ENCODE results near the gene RPN2.

- PRO-cap, result no peak
Observed at GRCh38 chr20:36542728-36542990, 1.3 kb downstream of the MYL9 start.

GRCh38 chr20:36785968-36786737 is 12.6 kb upstream of the DSN1 start:
- PRO-cap, result no peak

GRCh38 chr20:36861907-36862862 is 1.2 kb downstream of the SOGA1 start:
- PRO-cap, result bidirectional peak, plus-strand start at chr20:36862184, minus-strand start at chr20:36862075

GRCh38 chr20:36864763-36865194 is 1.4 kb upstream of the SOGA1 start:
- PRO-cap, result no peak

DNA sequence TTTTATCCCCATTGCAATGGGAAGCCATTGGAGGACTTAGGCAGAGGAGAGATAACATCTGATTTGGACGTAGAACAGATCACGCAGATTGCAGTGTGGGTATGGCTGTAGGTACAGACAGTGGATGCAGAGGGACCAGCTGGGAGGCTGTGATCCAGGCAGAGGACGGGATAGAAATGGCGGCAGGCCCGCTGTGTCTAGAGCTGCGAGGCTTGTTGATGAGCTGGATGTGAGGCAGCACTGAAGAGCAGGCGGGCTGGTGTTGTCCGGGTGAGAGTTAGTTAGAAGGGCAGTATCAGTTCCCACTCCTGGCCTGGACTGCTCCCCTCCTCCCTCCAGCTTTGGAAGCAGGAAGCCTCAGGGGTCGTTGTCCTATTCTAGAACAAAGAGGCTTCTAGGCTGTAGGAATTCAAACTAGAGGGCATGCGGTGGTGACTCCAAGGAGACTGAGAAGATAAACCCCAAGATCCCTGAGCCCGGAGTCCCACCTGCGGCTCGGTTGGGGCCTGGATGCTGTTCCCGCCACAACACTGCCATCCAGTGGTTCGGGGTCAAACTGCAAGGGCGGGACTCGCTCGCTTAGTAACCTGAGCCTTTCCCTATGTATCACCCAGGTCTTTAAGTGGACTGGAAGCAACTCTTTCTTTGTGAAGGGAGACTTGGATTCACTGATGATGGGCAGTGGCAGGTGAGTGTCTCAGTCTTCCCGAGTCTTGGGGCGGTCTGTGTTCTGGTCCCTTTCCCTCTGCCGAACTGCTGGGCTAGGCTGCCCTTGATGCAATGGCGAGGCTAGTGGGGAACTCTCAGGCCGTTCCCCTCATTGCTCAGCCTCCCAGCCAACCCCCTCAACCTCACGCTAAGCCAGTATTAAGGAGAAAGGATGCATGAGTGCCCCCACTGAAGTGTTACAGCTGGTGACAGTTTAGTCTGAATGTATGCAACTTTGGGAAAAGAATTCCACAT is 11.2 kb downstream of the TLDC2 start:
- PRO-cap, result unidirectional peak, minus-strand start at position 498 of the sequence; unidirectional peak, minus-strand start at position 849 of the sequence

- PRO-cap, result bidirectional peak, plus-strand start at chr20:37179330, minus-strand start at chr20:37179317; bidirectional peak, plus-strand start at chr20:37179670, minus-strand start at chr20:37179532
Observed at GRCh38 chr20:37179189-37179926, at the start of gene RPN2. TSS of gene RPN2 (plus strand) at chr20:37179330.

DNA sequence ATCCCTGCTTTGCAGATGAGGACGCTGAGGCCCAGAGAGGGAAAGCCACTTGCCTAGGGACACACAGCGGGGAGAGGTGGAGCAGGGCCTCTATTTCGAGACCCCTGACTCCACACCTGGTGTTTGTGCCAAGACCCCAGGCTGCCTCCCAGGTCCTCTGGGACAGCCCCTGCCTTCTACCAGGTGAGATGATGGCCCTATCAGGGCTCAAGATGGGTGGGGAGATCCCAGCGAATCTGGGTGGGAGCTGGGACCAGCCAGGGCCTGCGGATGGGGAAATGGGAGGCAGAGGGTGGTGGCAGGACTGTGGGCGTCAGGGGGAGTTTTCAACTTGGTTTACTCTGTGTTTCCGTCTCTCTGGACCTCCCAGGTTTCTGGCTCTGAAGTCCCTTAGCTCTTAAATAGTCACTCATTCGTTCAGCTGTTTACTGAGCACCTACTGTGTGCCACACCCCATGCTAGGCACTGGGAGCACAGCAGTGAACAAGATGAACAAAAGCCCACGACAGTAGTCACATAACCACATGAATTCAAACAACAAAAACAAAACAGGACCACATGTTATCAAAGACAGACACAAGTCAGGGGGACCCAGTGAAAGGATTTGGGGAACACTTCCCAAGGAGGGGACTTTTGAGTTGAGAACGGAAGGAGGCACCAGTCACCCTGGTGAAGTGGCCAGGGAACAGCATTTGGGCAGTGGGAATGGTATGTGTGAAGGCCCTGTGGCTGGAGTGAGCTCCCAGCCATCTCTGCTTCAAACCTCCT is 36.8 kb downstream of the SRC start:
- PRO-cap, result no peak

DNA sequence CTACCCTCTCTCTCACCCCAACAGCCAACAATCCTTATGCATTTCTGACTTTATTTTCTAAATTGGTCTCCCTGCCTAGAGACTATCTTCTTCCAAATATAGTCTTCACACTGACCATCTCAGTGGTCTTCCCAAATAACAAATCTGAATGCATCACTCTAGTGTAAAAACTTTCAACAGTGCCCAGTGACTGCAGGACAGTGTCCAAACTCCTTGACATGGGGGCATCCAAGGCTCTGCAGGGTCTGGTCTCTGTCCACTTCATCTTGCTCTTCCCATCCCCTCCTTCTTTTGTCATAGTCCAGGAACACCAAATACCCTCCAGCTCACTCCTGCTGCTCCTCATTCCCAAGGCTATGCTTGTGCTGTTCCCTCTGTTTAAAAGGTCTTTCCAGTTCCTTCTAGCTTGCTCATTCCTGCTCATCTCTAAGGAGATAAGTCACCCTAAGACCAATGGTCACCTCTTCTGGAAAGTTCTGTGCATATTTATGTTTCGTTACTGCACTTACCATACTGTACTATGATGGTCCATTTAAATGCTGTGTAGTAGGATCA is 29.7 kb upstream of the NNAT start:
- PRO-cap, result no peak

DNA sequence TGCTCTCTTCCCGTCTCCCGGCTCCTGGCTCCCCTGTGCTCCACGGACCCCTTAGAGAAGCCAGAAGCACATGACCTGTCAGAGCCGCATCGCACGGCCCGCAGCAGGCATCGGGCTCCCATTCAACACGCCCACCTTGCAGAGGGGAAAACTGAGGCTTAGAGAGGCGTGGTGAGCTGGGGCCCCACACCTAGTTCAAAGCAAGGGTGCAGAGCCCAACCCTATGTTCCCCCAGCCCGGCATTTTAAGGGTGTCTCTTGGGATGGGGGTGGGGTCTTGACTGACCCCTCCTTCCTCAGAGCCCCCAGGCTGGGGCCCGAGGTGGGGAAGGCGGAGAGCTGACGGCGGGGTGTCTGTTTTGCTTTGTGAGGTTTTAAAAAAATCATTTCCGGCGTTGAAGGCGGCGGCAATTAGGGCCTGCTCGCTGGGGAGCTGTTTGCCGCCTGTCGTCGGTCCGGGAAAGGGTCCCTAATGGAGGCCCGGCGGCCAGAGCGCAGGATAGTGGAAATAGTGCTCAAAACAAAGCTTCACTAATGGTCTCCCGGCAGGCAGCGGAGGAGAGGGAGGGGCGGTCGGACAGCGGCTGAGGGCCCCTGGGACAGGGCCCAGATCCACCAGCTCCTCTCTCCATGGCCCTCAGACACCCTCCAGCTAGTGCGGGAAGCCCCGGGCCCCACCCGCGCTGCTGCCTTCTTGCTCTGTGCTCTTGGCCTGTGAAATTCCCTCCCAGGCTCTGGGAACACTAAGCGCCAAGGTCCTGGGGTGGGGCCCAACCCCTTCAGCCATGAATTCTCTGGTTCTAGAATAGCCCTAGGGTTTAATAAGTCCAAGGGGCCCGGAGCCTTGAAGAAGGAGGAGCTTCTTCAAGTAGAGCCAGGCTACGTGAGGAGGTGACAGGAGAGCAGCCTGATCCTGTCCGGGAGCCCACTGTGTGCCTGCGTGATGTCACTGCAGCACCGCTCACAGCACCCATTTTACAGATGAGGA is 12.0 kb downstream of the VSTM2L start:
- PRO-cap, result no peak

- PRO-cap, result no peak
Observed at GRCh38 chr20:38069249-38069847, 35.8 kb downstream of the RPRD1B start.

GRCh38 chr20:38086409-38086998 is 53.0 kb downstream of the RPRD1B start:
- PRO-cap, result no peak

DNA sequence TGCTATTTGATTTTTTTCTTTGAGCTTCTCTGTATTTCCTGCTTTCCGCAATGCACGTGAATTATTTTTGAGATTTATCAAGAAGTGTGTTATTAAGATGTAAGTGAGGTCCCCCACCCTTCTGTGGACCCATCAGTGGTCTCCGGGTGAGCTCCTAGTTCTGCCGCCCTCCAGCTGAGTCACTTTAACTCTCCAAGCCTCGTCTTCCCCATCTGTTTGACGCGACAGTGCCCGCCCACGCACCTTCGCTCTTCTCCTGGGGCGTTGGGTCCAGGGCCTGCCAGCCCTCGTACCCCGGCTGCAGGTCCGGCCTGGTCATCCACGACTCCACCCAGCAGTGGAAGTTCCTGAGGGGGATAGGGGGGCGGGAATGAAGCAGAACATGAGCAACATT is 24.0 kb downstream of the TGM2 start:
- PRO-cap, result no peak

DNA sequence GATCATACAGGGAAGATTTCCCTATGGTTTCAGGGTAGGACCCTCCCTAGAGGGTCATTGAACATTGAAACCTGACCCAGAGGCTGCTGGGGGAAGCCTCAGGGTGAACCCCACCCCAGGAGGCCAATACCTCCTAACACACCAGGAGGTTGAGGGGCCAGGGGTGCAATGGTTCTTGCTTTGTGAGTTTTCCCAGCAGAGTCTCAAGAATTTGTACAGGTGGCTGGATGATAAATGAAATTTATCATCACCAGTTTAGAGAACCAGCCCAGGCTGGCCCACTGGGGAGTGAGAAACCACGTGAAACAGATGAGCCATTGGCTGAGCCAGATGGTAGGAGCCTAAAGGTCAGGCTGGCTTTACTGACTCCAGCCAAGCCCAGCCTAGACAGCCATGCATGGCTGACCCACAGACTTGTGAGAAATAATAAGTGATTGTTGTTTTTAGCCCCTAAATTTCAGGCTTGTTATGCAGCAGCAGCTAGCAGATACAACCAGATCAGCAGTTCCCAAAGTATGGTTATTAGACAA is 15.1 kb downstream of the TGM2 start:
- PRO-cap, result no peak

GRCh38 chr20:38157928-38158591 is 7.0 kb downstream of the TGM2 start:
- PRO-cap, result no peak

GRCh38 chr20:38255211-38255823 is 5.2 kb downstream of the KIAA1755 start:
- PRO-cap, result unidirectional peak, minus-strand start at chr20:38255643

GRCh38 chr20:38350496-38351173 is 4.4 kb downstream of the LBP start:
- PRO-cap, result no peak

- PRO-cap, result no peak
Observed at GRCh38 chr20:38545658-38546595, 35.1 kb upstream of the ADIG start.

- PRO-cap, result no peak
Observed at GRCh38 chr20:38806777-38807740, 1.6 kb downstream of the PPP1R16B start.

- PRO-cap, result bidirectional peak, plus-strand start at chr20:38875721, minus-strand start at chr20:38875533
Observed at GRCh38 chr20:38874471-38875586, 51.4 kb upstream of the FAM83D start.

GRCh38 chr20:38941755-38942812 is 15.9 kb downstream of the FAM83D start:
- PRO-cap, result no peak

Data from left lung (tissue), 1 donor.